Bronchus fibroblast of lung (primary cell): ENCODE measurements around a stretch of chr10.

DNA sequence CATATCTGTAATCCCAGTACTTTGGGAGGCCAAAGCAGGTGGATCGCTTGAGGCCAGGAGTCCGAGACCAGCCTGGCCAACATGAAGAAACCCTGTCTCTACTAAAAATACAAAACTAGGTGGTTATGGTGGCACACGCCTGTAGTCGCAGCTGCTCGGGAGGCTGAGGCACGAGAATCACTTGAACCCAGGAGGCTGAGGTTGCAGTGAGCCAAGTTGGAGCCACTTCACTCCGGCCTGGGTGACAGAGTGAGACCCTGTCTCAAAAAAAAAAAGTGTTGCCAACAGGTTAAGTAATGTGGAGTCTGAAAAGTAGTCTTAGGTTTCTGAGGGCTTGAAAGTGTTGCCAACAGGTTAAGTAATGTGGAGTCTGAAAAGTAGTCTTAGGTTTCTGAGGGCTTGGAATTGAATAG lies 23.9 kb downstream of the CREM start:
- RAMPAGE, long total RNA, result no peak

GRCh38 chr10:35225263-35225588 lies 98.6 kb downstream of the CREM start:
- RAMPAGE, long total RNA, result no peak

- RAMPAGE, long total RNA, result no peak
These were observed 29.3 kb upstream of the CCNY start for GRCh38 chr10:35306840-35307631.

DNA sequence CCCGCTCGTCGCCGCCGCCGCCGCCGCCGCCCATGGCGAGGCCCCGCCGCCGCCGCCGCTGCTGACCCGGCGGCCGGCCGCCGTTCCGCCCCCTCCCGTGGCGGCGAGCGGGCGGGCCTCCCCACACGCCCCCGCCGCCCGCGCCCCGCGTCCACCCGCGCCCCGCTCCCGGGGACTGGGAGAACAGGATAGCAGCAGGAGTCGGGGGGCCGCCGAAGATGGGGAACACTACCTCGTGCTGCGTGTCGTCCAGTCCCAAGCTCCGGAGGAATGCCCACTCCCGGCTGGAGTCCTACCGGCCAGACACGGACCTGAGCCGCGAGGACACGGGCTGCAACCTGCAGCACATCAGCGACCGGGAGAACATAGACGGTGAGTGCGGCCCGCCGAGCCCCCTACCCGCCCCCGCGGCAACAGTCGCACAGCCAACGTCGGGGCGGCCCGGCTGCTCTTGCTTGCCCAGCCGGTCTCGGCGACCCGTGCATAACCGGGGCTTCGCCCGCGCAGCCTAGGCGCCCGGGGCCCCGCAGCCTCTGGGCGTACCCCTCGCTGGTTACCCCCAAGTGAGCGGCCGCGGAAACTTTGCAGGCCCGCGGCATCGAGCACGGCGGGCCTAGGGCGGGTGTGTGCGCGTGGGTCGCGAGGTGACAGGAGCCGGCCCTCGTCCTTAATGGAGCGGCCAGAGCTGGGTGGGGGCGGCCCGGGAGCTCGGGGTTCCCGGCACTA lies 690 bp downstream of the CCNY start:
- RAMPAGE, long total RNA, result no peak

GRCh38 chr10:35403347-35404411 lies 67.4 kb downstream of the CCNY start:
- RAMPAGE, long total RNA, result no peak

DNA sequence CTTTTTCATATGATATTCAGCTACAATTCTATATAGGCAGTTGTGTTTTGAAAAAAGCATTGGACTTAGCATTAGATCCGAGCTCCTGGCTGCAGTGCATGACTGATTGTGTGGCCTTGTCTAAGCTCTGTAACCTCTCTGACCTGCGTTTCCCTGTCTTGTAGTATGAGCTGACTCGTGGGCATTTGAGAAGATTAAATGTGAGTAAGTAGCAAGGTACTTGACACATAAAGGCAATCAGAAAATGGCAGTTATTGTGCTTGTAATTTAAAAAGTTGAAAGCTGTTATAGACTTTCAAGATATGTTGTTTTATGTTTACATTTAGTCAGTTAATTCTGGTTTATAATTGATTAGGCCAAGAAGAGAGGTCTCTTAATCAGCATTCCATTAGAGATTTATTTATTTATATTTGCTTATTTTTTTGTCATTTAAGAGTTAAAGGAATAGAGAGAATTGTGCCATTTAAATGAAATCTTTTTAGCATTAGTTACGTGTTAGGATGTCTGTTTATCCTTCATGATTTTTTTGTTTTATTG lies 86.1 kb downstream of the CCNY start:
- RAMPAGE, long total RNA, result no peak

DNA sequence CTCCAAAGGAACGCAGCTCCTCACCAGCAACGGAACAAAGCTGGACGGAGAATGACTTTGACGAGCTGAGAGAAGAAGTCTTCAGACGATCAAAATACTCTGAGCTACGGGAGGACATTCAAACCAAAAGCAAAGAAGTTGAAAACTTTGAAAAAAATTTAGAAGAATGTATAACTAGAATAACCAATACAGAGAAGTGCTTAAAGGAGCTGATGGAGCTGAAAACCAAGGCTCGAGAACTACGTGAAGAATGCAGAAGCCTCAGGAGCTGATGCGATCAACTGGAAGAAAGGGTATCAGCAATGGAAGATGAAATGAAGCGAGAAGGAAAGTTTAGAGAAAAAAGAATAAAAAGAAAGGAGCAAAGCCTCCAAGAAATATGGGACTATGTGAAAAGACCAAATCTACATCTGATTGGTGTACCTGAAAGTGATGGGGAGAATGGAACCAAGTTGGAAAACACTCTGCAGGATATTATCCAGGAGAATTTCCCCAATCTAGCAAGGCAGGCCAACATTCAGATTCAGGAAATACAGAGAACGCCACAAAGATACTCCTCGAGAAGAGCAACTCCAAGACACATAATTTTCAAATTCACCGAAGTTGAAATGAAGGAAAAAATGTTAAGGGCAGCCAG lies 130.3 kb upstream of the GJD4 start:
- RAMPAGE, long total RNA, result no peak

DNA sequence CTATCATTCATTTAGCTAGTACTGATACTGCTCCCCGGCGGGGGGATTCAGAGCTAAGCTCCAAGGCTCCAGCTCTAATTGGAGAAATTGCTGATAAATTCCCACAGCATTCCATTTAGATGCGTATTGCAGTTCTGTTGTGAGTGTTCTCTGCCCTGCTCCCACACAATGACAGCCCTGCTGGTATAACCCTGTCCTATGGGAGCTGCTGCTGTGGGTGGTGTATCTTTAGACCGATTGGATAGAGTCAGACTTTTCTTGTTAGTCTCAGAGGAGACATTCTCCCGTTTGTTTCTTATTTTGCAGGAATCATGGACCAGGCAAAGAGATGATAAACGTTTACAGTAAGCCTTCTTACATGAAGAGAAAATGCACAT lies 707.6 kb upstream of the FZD8 start:
- RAMPAGE, long total RNA, result no peak

DNA sequence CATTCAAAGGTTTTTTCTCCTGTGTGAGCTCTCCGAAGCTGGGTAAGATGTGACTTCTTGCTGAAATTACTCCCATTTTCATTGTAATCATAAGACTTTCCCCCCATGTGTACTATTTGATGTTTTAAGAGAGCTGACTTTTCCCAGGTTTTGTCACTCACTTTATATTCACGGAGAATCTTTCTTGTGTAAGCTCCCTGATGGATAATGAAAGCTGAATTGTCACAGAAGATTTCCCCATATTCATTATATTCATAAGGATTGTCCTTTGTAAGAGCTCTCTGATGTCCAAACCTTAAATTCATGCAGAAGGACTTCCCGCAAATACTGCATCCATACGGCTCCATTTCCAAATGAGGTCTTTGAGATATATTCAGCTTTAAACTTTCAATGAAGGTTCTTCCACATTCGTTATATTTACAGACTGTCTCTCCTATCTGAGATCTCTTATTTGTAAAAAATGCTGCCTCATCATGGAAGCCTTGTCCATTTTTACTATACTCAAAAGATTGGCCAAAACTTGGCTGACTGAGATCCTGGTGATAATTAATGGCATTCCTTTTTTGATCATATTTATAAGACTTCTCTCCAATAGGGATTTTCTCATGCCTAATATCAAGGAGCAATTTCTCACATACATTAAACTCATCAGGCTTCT lies 25.1 kb downstream of the ZNF248 start:
- RAMPAGE, long total RNA, result no peak

- RAMPAGE, long total RNA, result no peak
These were observed 18.4 kb downstream of the ZNF33A start for GRCh38 chr10:38028890-38029306.

DNA sequence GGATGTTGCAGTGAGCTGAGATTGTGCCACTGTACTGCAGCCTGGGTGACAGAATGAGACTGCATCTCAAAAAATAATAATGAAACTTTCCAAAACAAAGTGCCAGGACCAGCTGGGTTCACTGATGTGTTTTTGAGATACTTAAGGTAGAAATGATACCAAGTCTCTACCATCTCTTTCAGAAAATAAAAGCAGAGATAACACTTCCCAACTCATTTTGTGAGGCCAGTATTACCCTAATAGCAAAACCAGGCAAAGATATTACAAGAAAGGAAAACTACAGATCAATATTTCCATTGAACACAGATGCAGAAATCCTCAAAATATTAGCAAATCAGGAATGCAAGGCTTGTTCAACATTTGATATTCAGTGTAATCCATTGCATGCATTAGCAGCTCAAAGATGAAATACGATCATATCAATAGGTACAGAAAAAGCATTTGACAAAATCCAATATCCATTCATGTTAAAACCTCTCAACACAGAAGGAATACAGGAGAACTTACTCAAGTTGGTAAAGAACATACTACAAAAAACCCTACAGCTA lies 35.4 kb upstream of the ZNF37A start:
- RAMPAGE, long total RNA, result no peak

GRCh38 chr10:38122846-38123519 lies 28.8 kb downstream of the ZNF37A start:
- RAMPAGE, long total RNA, result no peak

GRCh38 chr10:42727838-42728101 lies 54.8 kb upstream of the BMS1 start:
- RAMPAGE, long total RNA, result no peak

DNA sequence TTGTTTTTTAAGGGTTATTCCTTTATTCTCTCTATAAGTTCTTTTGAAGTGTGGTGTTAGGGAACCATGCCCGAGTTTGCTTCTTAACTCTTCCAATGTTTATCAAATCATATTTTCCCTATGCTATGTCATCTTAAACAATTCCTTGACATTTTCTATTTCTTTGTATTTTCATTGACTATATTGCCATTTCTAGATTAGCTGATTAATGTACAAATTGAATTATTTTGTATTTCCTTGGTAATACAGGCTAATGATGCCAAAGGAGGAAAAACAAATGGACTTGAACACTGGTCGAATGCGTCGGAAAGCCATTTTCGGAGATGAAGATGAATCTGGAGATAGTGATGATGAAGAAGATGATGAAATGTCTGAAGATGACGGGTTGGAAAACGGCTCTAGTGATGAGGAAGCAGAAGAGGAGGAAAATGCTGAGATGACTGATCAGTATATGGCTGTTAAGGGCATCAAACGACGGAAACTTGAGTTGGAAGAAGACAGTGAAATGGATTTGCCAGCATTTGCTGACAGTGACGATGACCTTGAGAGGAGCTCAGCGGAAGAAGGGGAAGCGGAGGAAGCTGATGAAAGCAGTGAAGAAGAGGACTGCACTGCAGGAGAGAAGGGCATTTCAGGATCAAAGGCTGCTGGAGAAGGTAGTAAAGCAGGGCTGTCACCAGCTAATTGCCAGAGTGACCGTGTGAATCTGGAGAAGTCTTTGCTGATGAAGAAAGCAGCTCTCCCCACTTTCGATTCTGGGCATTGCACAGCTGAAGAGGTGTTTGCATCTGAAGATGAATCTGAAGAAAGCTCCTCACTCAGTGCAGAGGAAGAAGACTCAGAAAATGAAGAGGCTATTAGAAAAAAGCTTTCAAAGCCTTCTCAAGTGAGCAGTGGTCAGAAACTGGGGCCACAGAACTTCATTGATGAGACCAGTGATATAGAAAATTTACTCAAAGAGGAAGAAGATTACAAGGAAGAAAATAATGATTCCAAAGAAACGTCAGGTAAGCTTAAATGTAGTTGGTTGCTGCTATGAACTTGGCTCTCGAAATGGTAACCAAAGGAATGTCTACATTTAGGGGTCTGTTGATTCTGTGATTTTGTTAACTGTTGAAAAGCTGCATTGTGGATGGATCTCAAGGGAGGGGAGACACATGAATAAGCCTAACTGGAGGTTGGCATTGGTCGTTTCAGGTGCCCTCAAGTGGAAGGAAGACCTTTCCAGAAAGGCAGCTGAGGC lies 14.1 kb downstream of the BMS1 start:
- RAMPAGE, long total RNA, result no peak

GRCh38 chr10:42960959-42961241 lies 116.0 kb upstream of the RET start:
- RAMPAGE, long total RNA, result no peak

DNA sequence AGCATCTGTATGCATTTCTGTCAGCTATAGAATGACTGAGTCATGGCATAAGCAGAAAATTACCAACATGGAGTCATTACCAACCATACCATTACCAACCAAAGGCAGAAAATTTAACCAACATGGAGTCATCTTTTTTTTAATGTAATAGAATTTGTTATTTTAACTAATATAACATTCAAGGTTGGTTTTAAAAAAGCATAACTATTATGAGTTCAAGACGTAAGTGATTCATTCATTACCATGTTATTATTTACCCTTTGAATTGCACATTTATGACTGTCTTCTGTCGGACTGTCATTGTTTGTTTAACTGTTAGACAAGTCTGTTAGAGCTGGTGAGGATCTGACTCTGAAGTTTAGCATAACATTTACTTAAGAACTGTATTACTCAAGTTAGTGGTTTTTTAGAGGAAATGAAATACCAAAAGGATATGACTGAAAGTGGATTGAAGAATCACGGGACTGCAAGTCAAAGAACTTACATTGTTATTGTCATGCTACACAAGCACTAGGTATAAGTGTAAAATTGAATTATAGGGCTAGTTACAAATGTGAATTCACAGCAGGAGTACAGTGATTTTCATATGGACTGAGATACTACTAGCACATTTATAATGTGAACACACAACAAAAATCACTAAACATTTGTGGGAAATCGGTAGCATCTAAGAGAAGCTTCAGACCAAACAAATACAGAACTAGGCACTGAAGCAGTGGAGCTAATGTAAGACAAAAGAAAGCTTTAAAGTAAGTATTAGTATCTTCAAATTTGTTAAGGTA lies 2.2 kb downstream of the CSGALNACT2 start:
- RAMPAGE, long total RNA, result no peak

DNA sequence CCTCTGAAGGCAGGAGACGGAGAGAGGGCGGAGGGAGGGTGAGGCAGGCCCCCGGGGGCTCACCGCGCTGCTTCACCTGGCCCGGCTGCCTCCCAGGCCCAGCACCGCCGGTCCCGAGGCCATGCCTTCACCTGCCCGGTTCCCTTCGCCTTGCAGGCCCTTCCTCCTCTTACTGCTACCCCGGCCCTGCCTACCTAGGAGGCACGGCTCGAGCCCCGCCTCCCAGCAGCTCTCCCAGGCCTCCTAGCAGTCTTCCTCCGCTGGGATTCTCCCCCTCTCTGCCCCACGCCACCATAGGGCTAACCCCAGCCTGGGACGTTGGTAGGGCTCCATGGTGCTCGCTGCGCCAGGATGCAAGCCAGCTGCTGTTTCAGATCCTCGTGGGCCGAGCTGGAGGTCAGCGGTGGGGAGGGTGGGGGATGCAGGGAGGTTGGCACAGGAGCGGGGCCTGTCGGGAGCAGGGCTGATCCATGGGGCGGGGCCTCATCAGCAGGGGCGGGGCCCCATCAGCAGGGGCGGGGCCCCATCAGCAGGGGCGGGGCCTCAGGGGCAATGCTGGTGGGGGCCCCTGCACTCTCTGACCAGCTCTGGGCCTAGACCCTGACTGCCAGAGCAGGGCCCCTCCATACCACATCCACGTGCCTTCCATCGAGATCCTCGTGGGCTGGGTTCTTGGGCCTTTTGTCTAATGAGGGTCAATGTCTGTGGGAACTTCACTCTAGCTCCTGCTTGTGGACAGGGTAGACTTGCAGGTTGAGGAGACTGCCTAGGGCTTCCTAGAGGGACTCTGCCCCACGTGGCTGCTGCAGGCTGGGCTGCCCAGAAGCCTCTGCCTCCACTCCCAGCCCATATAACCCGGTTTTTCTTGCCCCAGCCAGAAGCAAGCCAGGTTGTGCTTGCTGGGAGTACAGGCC lies 63.2 kb downstream of the RASGEF1A start:
- RAMPAGE, long total RNA, result no peak

DNA sequence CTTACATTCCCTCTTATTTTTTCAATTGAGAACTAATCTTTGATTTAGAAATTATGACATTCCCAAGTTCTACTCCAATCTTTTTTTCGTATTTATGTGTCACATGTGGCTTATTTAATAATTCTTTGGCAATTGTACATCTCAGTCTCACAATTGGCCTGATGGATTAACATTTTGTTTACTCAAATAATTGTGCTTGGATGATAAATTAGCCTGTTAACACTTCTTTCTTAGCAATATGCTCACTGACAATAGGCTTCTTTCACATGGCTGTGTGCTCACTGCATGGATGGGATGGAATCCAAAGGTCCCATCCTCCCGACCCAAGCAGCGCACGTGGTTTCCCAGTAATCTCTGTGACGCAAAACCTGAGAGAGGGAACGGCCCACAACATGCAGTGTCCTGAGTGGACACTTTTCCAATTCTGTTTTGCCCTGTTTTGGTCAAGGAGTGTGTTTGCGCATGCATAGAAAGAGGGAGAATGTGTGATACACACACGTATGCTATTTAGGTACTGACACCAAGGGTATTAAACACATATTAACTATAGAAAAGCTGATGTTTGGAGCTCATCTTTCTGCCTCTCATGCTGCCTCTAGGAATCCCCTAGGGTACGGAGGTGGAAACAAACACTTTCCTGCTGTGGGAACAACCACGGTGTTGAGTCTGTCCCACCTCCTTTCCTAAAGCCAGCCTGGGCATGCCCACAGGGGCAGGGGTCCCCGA lies 42.1 kb upstream of the RASGEF1A start:
- RAMPAGE, long total RNA, result no peak

- RAMPAGE, long total RNA, result no peak
These were observed 9.3 kb downstream of the HNRNPF start for GRCh38 chr10:43399683-43400162.

DNA sequence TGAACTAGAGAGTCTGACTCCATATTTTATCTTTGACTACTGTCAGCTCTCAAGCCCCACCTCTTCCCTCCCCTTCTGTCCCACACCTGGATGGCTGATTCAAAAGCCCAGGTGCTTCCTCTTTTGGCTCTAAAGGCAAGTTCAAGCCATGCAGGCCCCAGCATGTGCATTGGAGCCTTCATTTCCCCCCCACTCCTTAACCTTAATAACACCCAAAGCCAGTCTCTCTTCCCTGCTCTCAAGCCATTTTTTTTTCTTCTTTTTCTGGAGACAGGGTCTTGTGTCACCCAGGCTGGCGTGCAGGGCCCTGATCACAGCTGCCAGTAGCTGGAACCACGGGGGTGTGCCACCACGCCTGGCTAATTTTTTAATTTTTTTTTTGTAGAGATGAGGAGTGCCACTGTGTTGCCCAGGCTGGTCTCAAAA lies 15.3 kb downstream of the ZNF487 start:
- RAMPAGE, long total RNA, result no peak